Ascending aorta (tissue), 1 donor: ENCODE measurements around the genes GNB4 and ACTL6A.

GRCh38 chr3:176906414-176906798, 290.9 kb downstream of the TBL1XR1 start:
- PRO-cap: no peak

GRCh38 chr3:177198059-177198330, 713 bp upstream of the TBL1XR1 start:
- PRO-cap: no peak

- PRO-cap: no peak
These were observed 49.5 kb upstream of the TBL1XR1 start for GRCh38 chr3:177246709-177247293.

GRCh38 chr3:177427075-177427828, 230.0 kb upstream of the TBL1XR1 start:
- PRO-cap: no peak

DNA sequence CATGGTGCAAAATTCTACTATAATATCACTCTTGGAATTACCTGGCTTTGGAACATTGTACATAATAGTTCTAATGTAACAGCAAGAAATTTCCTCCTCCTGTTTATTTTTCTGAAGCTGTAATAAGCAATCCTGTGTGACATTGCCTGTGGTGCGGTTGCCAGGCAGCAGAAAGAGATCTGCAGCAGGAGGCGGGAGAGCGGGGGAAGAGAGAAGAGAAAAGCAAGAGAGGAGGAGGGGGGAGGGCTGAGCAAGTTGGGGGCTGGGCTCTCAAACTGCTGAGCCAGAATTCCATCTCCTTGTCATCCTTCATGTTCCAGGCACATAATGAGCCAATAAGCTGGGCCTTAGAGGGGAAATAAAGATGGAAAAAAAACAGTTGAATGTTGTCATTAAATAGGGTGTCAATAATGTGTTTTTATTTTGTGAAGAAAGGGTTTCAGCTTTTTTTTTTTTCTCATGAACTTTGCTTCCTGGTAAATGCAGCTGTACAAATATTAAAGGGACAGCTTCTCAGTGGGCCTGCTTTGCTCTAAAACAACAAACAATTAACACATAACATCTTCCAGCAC, 451.3 kb upstream of the KCNMB2 start:
- PRO-cap: no peak

DNA sequence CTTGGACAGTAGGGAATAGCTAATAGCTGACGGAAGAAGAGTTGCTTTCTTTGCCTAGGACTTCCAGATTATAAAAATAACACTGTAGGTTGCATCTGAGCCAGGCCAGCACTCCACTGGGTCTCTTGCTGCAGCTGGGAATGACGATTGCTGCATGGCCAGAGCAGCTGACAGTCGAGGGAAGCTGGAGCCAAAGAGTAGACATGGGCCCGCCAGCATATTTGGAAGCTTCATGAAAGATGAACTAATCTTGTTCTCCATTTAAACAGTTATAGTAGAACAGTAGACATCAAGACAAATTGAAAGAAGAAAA, 81.4 kb upstream of the KCNMB2 start:
- PRO-cap: no peak

DNA sequence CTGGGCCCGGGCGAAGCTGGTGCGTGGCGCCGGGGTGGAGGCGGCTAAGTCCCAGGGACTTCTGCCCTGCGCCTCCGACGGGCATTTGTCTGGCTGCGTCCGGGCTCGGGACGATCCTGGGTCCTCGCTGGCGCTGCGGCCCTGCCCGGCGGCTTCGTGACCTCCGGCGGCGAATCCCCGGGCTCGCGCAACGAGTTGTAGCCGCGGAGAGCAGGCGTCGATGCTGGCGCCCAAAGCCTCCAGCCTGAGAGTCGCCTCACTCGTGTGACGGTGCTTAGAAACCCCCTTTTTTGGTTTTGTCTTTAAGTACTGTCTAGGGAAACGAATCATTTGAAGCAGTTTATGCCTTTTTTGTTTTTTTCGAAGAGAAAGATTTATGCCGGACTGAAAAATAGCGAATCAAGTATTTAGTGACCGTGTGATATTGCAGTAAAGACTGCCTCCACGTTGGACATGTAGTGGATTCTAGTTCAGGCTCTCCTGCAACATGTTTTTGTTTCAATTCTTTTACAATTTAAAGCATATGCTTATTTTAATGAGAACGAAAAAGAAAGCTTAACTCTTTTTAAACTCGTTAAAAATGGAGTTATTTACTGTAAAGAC, 845 bp downstream of the ZNF639 start:
- PRO-cap: no peak

GRCh38 chr3:179450689-179451867, at the start of gene GNB4:
TSS of gene GNB4 (minus strand) at chr3:179451470.
- PRO-cap: bidirectional peak, plus-strand start at chr3:179451727, minus-strand start at chr3:179451502

DNA sequence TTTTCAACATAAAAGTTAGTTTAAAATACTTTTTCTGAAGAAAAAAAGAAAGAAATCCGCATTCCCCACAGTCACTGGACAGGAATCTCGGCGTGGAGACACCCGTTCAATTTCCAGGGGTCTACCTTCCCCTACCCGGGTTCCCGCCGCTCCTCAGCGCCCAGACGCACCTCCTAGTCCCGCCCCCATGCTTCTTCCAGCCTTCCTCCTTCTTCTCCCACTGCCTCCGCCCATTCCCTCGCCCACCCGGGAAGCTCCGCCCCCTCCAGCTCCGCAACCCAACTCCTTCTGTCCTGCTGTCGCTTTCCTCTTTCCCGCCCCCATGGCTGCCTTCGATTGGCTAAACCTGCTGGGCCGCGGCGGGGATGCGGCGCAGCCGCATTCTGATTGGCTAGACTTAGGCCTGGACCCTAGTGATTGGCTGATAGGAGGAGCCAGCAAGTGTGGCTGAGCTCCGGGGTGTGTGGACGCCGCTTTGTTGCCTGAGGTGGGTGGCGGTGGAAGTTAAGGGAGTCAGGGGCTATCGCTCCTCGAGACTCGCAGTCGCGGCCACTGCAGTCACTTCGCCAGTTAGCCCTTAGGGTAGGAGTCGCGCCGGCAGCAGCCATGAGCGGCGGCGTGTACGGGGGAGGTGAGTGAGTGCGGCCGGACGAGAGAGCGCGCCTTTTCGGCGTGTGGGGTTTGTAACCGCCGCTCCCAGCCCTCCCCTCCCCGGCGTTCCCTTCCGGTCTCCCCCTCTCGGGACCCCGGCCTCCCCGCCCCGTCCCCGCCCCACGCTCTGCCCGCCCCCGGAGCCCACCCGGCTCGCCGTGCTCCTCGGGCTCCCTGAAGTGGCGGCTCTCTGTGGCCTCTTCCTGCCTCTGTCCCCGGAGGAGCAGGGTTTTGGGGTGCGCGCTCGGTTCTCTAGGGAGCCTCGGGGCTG, at the start of gene ACTL6A:
Gene ACTL6A, plus strand, starts transcription at position 440 of the 922 bp plus-strand sequence.
- PRO-cap: bidirectional peak, plus-strand start at position 450 of the sequence, minus-strand start at position 198 of the sequence

GRCh38 chr3:179608615-179609419, 4.2 kb downstream of the NDUFB5 start:
- PRO-cap: no peak

DNA sequence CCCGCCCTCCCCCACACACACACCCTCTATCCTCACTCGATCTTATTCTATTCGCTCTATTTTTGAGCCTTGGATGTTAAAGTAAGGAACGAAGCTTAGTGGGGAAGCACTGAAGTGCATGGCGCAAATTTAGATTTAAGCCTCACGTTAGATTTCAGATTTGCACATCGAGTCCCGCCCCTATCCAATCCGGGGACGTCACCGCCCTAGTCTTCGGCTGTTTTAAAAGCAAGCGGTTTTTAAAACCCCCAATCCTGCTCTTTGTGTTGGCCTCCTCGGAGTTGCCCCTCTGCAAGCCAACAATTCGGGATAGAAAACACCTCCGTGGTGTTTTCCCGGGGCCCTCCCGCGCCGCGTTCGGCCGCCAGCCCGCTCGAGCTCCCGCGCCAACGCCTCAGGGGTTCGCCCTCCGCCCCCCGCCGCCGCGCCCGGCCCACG, 334 bp upstream of the USP13 start:
- PRO-cap: no peak

DNA sequence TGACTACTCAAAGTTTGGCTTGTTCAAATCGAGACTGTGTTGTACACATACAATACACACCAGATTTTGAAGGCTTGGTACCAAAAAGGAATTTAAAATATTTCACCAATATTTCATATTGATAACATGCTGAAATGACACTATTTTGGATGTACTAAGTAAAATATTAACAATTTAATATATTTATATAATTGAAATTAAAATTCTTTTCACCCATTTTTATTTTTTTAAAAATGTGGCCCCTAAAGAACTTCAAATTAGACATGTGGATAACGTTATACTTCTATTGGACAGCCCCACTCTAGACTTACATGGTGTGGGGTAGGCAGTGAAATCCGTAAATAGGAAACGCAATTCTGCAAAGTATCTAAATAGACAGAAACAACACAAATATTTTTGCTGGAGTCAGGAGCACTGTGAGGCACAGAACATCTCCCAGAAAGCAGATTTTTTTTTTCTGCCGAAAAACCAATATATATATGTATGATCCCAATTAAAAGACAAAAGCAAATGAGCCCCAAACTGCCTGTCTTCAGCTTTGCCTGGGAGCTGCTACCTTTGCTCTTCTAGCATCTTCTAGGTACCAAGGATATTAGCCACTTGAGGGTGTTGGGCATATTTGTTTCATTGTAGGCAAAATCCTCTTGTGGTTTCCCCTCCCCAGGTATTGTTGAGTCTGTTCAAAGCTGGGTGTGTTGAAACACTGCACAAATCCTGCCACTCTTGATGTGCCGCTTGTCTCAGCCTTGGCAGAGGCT, 135.8 kb downstream of the USP13 start:
- PRO-cap: no peak

DNA sequence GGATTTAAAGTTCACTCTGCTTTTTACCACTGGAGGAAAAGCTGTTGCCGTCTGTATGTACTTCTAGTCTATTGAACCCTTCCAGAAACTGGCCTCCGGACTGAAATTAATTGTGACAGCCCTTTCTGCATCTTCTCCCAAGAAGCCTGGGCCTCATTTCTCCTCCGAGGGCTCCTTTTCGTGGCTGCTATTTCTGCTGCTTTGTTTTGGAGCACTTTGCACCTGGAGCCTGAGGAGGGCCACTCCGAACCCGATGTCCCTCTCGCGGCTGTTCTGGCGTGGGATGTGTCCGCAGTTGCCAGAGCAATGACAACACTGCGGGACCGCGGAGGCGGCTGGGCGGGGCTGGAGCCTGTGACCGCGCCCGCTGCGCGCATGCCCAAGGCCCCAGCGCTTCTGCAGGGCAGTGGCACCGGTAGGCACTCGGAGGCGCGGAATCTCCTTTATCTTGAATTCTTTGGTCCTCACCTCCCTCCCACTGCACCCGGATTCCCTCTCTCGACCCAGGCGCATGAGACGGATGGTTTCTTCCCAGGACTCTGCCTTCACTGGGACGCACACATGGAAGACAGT, 94.6 kb downstream of the PEX5L start:
- PRO-cap: no peak

GRCh38 chr3:179973945-179974538, 62.7 kb downstream of the PEX5L start:
- PRO-cap: no peak

DNA sequence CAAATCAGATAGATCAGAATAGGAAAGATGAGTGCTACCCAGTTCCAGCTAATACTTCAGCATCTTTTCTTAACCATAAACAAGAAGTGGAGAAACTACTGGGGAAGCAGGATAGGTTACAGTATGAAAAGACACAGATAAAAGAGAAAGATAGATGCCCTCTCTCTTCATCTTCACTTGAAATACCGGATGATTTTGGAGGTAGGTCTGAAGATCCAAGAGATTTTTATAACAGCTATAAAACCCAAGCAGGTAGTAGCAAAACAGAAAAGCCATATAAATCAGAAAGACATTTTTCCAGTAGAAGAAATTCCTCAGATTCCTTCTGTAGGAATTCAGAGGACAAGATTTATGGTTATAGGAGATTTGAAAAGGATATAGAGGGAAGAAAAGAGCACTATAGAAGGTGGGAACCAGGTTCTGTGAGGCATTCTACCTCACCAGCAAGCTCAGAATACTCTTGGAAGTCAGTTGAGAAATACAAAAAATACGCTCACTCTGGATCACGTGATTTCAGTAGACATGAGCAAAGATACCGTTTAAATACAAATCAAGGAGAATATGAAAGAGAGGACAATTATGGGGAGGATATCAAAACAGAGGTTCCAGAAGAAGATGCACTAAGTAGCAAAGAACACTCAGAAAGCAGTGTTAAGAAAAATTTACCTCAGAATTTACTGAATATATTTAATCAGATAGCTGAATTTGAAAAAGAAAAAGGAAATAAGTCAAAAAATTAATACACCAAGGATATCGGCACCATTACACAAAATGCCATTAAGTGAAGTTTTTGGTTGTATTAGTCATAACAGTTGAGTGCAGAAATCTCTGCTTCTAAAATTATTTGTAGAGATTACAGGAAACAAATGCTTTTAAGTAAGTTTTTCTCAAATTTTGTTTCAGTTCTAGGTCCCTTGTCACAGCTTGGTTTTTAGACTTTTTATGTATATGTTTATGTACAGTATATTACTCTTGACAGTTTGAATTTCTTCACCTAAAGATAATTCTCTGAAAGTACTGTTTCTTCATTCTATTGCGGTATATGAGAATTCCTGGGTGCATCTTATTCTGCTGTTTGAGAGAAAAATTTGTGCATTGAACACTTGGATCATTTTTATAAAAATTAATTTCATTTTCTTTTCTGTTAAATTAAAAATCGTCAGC, 8.2 kb downstream of the TTC14 start:
- PRO-cap: no peak

GRCh38 chr3:181304049-181304433, 314.5 kb upstream of the DNAJC19 start:
- PRO-cap: no peak

GRCh38 chr3:182364647-182365529, 428.4 kb upstream of the ATP11B start:
- PRO-cap: no peak

- PRO-cap: no peak
These were observed 111.2 kb upstream of the ATP11B start for GRCh38 chr3:182682123-182682496.

GRCh38 chr3:182760517-182761121, 32.7 kb upstream of the ATP11B start:
- PRO-cap: no peak

- PRO-cap: no peak
These were observed 717 bp downstream of the DCUN1D1 start for GRCh38 chr3:182979457-182980185.